Cardiac fibroblast (primary cell): Measurements from ENCODE around the genes GOLGA6A and GOLGA6C.

DNA sequence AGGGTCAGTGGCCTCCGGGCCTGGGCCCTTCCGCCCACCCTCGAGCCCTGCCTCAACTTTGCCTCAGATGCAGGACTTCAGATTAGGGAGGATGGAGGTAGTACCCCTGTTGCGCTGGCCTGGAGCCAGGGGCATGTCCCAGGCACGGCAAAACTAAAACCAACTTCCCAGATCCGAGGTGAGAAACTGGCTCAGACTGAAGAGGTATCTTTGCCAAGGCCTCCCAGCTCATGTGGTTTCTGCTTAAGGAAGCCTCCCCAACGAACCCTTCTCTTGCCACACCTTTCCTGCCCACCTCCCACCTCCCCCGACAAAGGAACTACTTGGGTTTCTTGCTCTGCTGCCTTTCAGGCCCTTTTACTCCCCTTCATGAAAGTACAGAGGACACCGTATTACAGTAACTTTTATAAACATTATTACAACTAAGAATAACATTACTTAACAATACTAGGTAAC is 716 bp downstream of the PML start:
- RRBS: no CpG with 5 or more reads among the region's 9 CpGs

- RRBS: no CpG with 5 or more reads among the region's 16 CpGs
Measured at GRCh38 chr15:74053986-74054468, 28.3 kb downstream of the GOLGA6A start.

DNA sequence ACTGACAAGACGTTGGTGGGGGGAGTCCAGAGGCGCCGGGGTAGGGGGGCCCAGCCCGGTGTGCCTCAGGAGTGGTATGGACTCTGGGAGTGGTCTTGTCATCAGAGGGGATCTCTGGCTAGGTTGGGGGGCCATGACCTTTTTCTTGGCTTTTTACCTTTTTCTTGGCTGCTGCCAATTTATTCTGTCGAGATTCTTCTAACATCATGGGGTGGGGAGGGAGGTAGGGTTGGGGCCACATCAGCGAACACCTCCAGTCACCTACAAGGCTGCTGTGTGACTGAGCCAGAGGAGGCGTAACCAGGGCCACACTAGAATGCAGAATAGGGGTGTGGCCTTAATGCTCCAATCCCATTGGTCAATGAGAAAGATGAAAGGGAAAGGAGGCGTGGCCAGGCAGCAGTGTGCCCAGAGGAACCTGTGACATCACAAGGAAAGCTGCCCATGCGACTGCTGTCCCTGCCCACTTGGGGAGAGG is at the start of gene GOLGA6A:
TSS of gene GOLGA6A (minus strand) at position 282 of the 478 bp plus-strand sequence.
- RRBS: no CpG with 5 or more reads among the region's 9 CpGs

DNA sequence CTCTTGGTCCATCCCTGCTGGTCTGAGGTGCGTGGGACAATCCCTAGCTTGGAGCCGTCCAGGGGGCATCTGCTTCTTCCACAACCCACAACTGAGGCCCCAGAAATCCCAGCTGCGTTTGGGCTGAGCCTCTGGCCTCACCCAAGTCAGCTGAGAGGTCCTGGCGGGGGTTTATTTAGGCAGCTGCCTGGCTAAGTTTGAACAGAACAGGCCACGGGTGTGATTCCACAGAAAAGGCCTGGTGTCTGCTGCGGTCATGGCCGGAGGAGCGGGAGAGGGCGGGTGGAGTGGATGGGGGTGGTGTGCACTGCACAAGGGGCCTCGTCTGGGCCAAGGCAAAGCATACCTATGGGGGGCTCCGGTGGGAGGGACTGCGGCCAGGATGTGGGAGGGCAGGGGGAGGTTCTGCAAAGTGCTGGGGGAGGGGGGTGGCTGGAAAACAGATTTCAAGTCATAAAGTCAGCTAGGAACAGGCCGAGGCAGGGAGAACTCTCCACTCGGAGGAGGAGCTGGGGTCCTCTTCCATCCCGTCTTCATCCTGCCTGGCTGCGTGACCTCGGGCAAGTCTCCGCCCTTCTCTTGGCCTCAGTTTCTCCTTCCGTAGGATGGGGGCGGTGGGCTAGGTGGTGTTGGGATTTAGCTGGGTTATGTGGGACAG is 713 bp downstream of the ISLR start:
- RRBS: 48% methylated on average over 3 of the region's 20 CpGs

GRCh38 chr15:74228240-74228722 is 7.8 kb upstream of the CCDC33 start:
- RRBS: no CpG with 5 or more reads among the region's 9 CpGs

GRCh38 chr15:74326590-74327266 is 40.7 kb downstream of the CYP11A1 start:
- RRBS: no CpG with 5 or more reads among the region's 9 CpGs

DNA sequence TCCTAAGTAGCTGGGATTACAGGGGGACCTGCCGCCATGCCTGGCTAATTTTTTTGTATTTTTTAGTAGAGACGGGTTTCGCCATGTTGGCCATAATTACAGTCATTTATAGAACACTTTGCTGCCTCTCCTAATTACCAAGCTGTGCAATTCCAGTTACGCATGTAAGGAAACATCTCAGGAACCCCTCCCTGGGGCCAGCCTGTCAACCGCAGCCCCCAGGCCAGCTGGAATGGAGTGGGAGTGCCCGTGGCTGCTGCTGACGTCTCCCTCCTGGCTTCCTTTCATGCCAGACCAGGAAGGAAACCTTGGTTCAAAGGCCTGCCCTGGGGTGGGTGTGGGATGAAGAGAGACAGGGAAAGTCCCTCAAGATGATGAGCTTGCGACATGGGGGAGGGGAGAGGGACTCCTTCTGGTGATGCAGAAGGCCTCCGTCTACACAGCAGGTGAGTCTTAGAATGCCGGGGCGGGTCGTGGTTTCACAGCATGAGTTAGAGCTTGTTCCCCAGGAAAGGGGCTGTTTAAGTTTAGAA is 11.4 kb upstream of the CYP11A1 start:
- RRBS: no CpG with 5 or more reads among the region's 12 CpGs

DNA sequence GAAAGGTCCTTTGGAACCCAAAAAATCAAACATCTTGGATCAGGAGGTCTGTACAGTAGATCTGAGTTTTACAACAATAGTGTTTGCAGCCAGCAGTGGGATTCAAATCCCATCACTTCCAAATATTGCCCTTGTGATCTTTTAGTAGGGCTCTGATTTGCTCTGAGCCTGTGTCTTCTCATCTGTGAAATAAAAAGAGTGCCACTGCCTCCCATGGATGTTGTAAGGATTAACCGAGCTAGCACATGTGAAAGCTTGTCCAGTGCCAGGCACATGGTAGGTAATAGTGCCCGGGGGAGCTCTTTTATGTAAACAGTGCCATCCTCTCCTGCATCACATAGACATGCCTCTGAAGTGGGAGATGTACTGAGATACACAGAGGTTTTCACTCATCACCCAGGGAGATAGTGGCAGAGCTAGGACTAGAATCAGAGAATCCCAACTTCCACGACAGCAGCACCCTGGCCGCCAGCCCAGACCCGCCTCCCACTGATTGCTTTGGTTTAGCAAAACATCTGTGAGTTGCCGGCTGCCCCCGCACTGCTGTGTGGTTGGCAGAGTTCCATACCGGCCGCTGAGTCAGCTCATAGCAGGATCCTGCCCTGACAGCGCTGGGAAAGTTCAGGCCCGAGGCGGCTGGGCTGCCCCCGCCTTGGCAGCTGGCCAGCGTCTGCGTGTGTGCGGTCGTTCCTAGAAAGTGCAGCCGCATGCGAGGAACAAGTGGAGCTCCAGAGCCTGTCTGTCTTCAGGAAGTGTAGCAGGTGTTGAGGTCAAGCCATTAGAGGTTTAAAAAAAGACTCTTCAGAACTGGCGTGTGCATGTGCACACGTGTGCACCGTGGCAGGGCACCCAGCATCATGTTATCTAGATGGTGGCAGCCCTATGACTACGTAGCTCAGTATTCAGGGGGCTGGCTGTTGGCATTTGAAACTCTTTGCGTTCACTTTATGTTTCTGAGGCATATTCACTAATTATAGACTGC is 5.0 kb downstream of the ARID3B start:
- RRBS: 0% methylated on average over 2 of the region's 24 CpGs

DNA sequence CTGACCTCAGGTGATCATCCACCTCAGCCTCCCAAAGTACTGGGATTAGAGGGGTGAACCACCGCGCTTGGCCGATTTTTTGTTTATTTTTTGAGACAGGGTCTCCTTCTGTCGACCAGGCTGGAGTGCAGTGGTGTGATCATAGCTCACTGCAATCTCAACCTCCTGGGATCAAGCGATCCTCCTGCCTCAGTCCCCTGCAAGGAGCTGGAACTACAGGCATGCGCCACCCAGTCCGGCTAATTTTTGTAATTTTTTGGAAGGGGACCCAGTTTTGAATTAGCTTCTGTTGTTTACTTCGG is 1.4 kb upstream of the CLK3 start:
- RRBS: no CpG with 5 or more reads among the region's 8 CpGs

- RRBS: no CpG with 5 or more reads among the region's 2 CpGs
Measured at GRCh38 chr15:74634017-74634494, 18.4 kb downstream of the CLK3 start.

DNA sequence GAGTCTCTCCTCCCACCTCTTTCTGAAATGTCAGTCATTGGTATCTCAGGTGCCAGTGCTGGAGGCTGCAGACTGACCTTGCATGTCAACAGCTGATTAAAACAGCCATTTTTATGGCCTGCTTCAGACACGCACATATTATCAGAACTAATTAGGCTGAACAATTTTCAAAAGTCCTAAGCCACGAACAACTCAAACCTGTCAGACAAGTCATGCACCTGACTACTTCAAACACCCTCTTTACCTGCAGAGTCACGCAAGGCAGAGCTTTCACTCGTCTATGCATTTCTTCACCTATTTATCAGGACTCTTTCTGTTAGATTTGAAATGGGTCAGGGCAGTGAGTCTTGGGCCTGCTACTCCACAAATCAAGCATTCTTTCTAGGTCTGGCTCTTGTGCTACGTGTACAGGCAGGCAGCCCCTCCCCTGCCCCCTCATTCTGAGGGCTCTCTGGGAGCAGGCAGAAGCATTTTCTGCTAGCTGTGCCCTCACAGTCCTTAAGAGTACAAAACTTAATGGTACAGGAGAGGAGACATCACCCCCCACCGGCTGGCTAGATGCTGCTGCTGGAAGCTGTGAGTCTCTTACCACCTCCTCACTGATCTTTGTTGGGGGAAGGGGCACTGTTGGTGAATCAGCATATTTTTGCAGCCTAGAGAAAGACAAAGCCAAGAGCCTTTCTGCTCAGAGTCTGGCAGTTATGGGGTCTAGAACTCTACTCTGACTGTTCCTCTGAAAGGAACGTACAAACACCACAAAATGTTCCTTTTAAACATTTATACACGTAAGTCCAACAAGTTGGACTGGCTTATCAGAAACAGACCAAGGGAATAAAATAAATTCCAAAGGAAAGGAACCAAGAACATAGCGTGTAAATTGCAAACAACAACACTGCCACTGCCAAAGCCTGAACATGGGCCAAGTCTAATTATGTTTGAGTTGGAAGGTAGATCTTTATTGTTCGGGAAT is 27.0 kb downstream of the CLK3 start:
- RRBS: no CpG with 5 or more reads among the region's 10 CpGs

DNA sequence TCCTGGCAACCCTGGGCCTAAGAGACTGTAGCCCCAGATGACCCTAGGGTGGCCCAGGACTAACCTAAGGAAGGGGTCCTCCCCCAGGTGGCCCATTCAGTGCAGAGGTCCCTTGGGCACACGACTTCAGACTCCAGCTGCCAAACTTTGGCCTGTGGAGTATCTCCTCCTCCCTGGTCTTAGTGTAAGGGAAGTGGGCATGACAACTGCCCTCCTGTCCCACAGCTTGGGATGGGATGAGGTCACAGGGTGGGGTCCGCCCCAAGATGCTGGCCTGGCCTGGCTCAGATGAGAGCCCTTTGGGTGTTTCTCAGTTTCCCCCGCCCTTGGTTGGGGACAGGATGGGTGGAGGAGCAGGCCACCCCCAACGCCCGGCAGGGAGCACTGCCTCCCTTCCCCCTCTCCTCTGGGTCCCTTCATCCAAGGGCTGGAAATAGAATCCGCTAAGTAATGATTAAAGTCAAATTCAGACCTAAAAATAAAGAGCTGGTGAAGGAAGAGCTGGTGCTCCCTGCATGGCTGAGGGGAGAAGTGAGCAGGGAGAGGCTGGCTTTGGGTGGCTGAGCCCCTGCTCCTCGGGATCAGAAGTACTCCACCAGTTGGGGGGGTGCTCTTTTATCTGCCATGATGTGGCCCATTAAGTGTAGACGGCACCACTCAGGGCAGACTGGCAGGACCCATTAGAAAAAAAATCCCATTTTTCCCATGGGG is 5.0 kb downstream of the CSK start:
- RRBS: no CpG with 5 or more reads among the region's 8 CpGs

- RRBS: no CpG with 5 or more reads among the region's 19 CpGs
Measured at GRCh38 chr15:74896984-74897990, 7.4 kb downstream of the MPI start.

- RRBS: no CpG with 5 or more reads among the region's 9 CpGs
Measured at GRCh38 chr15:74918868-74920132, 12.6 kb upstream of the FAM219B start.

DNA sequence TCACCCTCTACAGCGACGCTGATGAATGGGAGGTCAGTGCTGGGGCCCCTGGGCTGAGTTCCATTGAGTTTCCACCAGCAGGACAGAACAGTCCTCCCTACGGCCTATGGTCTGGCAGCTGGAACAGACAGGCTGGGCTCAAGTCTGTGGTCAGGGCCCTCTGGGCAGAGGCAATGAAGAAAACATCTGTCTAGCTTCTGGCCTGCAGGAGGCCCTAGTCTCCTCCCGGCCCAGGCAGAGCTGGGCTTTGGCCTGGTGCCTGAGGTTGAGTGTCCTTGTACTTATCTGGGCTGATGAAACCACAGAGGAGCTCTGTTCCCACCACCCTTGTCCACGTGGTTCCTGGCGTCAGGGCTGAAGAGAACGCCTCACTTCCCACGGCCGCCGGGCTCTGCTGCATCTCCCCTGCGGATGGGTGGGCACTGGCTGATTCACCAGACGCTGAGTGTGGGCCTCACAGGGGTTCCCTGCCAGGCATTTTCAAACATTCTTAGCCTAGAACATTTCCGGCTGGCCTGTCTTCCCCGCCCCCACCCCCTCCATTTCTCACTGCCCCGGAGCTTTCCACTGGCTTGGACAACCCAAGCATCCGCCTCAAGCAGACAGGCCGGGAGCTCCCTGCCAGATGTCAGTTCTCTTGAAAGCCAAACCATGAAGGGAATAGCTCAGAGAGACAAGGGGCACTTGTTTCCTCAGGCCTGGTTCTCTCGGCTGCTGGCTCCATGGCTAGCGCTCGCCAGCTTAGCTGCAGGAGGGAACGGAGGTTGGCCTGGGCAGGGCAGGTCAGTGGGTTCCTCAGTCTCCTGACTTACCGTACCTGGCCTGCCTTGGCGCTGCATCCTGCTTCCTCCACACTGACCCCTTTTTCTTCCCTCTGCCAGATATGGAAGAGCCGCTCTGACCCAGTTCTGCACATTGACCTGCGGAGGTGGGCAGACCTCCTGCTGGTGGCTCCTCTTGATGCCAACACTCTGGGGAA is 20.4 kb downstream of the PPCDC start:
- RRBS: 2% methylated on average over 5 of the region's 25 CpGs

DNA sequence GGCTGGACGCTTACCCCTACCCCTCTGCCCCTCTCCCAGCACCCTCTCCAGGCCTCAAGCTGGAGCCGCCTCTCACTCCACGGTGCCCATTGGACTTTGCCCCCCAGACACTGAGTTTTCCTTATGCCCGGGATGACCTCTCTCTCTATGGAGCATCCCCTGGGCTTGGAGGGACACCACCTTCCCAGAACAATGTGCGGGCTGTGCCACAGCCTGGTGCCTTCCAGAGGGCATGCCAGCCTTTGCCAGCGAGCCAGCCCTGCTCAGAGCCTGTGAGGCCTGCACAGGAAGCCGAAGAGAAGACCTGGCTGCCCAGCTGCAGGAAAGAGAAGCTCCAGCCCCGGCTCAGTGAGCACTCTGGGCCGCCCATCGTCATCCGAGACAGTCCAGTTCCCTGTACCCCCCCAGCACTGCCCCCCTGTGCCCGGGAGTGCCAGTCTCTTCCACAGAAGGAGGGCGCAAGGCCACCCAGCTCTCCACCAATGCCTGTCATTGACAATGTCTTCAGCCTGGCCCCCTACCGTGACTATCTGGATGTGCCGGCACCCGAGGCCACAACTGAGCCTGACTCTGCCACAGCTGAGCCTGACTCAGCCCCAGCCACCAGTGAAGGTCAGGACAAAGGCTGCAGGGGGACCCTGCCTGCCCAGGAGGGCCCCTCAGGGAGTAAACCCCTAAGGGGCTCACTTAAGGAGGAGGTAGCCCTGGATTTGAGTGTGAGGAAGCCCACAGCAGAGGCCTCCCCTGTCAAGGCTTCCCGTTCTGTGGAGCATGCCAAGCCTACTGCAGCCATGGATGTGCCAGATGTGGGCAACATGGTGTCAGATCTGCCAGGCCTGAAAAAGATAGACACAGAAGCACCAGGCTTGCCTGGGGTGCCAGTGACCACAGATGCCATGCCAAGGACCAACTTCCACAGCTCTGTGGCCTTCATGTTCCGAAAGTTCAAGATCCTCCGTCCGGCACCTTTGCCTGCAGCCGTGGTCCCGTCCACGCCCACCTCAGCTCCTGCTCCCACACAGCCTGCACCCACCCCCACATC is 5.7 kb downstream of the C15orf39 start:
- RRBS: 93% methylated on average over 7 of the region's 23 CpGs

DNA sequence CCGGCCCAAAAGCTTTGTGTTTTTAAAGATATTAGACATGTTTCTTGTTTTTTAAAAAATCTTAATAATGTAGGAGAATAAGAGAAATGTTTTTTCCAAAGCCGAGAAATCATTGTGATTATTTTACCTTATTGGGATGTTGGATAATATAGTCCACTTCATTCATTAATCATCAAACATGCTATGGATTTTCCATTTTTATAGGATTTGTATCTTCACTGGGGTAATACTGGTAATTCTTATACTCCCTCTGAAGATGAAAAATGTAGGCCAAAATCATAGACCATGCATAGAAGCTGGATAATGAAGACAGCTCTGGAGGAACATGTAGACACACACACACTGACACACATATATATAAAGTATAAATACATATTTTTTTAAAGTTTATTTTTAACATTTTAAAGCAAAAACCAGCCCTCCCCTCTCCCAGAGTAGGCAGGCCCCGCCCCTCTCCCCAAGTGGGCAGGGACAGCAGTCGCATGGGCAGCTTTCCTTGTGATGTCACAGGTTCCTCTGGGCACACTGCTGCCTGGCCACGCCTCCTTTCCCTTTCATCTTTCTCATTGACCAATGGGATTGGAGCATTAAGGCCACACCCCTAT is at the start of gene GOLGA6C:
TSS of gene GOLGA6C (plus strand) at position 423 of the 605 bp plus-strand sequence.
- RRBS: no CpG with 5 or more reads among the region's 5 CpGs

DNA sequence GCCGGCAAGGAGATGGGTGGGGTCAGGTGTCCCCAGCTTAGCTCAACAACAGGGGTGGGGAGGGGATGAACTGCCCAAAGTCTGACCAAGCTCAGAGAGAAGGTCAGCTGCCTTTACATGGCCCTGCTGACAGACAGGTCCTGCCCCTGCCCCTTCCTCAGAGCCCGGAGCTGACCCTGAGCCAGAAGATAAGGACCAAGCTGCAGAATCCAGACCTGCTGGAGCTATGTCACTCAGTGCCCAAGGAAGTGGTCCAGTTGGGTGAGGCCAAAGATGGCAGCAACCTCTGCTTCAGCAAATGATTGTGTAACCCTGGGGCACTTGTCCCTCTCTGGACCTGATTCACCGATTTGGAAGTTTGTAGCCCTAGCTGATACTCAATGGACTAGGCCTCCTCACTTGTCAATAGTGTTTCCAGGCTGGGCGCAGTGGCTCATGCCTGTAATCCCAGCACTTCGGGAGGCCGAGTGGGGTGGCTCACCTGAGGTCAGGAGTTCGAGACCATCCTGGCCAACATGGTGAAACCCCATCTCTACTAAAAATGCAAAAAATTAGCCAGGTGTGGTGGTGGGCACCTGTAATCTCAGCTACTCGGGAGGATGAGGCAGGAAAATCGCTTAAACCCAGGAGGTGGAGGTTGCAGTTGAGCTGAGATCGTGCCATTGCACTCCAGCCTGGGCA is 5.7 kb downstream of the NEIL1 start:
- RRBS: 17% methylated on average over 1 of the region's 10 CpGs

GRCh38 chr15:75359554-75360398 is 8.6 kb downstream of the MAN2C1 start:
- RRBS: no CpG with 5 or more reads among the region's 17 CpGs

DNA sequence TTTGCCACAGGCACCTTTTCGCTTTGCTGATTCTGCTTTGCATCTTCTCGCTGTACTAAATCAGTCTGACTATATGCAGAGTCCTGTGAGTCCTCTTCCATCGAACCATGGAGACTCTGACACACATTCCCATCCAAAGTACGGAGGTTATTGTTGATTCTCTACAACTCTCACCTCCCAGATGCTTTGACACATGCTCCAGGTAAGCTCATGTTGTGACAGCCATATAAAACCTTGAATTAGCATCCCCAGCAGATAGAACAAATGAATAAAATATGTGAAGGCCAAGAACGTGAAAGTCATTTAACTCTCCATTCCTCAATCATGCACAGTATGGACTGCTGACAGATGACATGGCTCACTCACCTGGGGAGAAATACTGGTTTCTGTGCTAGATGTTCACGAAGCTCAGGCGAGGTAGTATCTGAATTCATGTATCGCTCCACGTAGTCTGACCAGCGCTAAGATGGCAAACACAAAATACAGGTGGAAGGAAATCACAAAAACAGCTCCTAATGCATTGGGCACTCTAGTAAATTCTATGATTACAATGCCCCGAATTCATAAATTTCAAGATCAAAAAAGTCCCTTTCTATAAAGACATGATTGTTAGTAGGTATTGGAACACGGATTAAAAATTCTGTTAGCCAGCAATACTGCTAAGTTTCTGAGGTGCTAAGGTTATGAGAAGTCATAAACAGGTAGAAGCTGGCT is 12.0 kb upstream of the MAN2C1 start:
- RRBS: no CpG with 5 or more reads among the region's 12 CpGs